Kidney epithelial cell (primary cell): ENCODE data around the gene PLPPR1.

DNA sequence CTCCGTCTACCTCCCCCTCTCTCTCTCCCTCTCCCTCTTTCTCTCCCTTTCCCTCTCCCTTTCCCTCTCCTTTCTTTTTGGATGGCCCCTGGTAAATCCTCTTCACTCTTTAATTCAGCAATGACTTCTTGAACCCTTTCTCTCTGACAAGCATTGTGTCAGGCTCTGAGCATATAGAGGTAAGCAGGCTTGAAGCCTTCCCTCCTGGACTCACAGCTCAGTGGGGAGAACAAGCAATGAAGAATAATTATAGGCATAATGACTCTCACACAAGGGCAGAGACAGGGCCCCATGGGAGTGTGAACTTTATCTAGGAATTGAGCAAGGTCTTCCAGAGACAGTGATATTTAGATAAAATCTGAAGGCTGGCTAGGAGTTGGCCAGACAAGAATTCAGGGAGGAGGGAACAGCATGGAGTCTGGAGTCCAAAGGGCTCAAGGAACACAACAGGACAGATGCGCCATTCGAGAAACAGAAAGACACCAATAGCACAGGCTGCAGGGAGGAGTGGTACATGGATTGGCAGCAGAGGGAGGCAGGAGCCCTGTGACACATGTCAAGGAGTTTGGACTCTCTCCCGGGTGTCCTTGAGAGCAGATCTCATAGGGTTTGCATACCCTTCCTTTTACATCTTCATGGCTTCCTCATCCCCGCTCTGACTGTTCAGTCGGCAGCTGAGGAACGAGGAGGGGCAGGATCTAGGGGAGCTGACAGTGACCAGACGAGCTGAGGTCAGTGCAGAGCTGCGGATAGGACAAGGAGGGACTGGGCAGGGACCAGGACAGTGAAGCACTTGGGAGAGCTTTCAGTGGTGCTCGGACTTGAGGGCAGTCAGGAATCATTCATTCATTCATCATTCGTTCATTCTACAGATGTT lies 63.9 kb upstream of the XPA start:
- RAMPAGE, long total RNA: no peak
- RRBS: no CpG with 5 or more reads among the region's 11 CpGs

GRCh38 chr9:97985171-97985638 lies 2.1 kb downstream of the ANP32B start:
- RAMPAGE, long total RNA: no peak
- RRBS: no CpG with 5 or more reads among the region's 39 CpGs

GRCh38 chr9:97985639-97986042 lies 2.5 kb downstream of the ANP32B start:
- RAMPAGE, long total RNA: no peak
- RRBS: no CpG with 5 or more reads among the region's 9 CpGs

- RAMPAGE, long total RNA: no peak
- RRBS: 3% methylated on average over 10 of the region's 40 CpGs
Measured at GRCh38 chr9:98056815-98057443, 397 bp downstream of the NANS start.

DNA sequence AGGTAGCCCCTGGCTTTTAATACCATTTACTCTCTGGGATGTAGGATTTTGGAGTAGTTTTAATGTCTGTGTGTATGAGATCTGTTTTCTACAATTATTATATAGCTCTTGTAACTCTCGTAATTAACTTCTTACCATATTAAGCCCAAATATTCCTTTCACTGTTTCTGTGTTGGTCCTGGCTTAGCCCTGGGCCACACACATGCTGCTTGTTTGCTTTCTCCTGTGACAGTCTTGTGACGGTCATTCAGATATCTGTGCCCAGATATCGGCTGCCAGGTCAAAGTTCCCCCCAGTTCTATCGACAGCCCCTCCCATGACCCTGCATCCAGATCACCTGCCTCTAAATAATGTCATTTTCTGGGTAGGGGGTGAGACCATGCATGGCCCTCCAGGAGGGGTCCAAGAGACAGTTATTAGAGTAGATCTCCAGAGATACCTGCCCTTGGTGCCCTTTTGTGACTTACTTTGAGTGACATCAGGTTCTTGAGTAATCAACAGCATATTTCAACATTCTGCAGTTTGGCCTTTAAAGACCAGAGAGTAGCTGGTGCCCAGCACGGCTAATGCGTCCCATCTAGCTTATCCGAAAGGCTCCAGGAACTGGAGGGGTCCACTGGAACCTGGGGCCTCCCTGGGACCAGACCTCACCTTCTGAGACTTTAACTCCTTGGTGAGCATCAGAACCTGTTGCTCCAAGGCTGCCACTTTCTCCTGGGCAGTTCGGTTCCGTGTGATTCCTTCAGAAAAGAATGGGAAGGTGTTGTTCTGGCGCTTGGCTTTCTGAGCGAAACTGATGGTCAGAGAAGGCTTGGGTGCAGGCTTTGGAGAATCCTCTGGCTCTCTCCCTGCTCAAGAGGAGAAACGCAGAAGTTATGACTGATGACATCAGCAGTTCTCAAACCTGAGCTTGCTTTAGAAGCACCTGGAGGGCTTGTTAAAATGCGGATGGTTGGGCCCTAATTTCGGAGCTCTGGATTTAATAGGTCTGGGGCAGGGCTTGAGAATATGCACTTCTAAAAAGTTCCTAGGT lies 26.8 kb downstream of the TBC1D2 start:
- RAMPAGE, long total RNA: no peak
- RRBS: no CpG with 5 or more reads among the region's 14 CpGs

- RAMPAGE, long total RNA: no peak
- RRBS: no CpG with 5 or more reads among the region's 14 CpGs
Measured at GRCh38 chr9:98508020-98508566, 200.6 kb downstream of the GABBR2 start.

DNA sequence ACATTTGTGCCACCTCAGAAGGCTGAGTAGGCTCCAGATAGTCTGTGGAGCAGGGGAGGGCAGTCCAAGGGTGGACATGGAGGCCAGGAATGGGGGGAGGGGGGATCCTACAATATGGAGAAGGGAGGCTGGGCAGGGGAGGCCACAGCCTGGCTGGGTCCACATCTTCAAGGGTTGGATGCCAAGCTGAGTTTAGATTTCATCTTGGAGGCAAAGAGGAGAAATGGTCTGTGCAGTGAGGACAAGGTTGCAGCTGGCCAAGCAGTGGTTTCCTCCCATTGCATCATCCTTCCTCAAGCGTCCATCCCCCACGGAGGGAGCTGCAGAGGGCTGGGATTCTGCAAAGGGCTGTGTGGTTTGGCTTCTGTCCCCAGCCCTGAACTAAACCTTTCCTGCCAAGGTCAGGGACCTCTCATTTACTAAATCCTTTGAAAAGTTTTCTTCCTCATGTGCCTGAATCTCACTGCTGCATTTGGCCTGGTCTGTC lies 60.2 kb downstream of the GALNT12 start:
- RAMPAGE, long total RNA: no peak
- RRBS: no CpG with 5 or more reads among the region's 2 CpGs

GRCh38 chr9:98940410-98940667 lies 3.4 kb upstream of the COL15A1 start:
- RAMPAGE, long total RNA: no peak
- RRBS: no CpG with 5 or more reads among the region's 1 CpG

DNA sequence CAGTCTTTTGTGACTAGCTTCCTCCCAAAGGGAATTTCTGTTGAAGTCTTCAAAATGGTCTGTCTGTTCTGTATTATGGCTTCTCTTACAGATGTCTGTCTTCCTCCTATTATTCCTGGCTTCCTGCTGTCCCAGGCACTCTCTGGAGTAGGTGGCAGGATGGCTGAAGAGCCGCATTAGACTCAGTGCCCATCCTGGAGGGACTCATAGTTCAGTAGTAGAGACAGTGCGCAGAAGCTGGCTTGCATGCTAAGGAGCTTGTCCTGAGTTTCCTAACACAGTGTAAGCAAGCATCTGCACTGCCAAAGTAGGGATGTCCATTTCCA lies 10.1 kb downstream of the COL15A1 start:
- RAMPAGE, long total RNA: no peak
- RRBS: no CpG with 5 or more reads among the region's 2 CpGs

DNA sequence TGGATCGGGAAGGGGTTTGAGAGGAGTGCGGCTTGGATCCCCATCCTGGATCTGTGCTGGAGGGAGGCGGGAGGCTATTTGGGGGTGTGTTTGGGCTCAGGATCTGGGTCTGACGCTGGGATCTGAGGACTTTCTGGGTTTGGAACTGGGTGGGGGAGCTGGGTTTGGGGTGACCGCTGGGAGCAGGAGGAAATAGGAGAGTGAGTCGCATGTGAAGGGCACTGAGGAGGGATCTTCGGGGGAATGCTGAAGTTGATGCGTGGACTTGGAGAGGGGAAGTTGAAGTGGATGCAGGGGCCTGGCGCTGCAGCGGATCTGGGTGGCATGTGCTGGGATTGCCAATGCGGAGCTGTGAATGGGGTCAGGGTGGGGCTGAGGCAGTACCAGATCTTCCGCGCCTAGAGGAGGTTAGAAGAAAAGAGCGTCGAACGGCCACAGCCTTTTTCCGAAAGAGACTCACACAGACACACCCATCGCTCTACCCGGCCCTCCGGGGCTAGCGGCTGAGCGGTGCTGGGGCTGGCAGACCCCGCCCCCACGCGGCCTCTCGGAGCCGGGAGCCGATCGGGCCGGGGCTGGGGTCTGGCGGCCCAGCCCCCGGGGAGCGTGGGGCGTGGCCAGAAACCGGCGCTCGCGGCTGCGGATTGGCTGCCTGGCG lies 464 bp upstream of the TGFBR1 start:
- RAMPAGE, long total RNA: no peak
- RRBS: under 1% methylated on average over 14 of the region's 40 CpGs

DNA sequence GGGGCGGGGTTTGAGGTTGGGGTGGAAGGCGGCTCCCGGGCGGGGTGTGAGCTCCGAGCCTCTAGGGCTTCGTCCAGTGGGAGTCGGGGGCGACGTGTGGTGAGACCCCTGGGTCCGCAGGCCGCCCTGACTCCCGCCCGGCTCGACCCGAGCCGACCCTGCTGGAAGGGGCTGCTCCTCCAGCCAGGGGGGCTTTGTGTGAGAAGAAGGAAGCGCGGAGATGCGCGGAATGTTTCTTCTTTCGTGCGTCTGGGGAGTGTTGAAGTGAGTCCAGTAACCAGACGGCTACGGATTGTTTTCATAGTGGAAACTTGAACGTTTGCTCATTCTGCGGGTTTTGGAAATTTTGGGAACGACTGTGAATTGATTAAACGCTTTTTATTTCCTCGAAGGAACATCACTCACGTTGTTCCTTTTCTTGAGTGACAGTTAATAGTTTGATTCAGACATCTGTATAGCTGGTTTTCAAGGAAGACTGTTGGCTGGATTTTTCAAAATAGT lies 905 bp downstream of the TGFBR1 start:
- RAMPAGE, long total RNA: no peak
- RRBS: 0% methylated on average over 3 of the region's 30 CpGs

DNA sequence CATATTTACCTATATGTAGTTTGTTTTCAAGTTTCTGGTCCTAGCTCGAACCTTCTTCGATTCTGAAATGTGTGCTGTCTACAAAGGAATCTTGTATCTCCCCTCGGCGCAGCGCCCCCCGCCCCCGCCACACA lies 1.4 kb upstream of the NR4A3 start:
- RAMPAGE, long total RNA: no peak
- RRBS: no CpG with 5 or more reads among the region's 7 CpGs

GRCh38 chr9:99820565-99820779 lies 1.2 kb upstream of the NR4A3 start:
- RAMPAGE, long total RNA: no peak
- RRBS: no CpG with 5 or more reads among the region's 3 CpGs

DNA sequence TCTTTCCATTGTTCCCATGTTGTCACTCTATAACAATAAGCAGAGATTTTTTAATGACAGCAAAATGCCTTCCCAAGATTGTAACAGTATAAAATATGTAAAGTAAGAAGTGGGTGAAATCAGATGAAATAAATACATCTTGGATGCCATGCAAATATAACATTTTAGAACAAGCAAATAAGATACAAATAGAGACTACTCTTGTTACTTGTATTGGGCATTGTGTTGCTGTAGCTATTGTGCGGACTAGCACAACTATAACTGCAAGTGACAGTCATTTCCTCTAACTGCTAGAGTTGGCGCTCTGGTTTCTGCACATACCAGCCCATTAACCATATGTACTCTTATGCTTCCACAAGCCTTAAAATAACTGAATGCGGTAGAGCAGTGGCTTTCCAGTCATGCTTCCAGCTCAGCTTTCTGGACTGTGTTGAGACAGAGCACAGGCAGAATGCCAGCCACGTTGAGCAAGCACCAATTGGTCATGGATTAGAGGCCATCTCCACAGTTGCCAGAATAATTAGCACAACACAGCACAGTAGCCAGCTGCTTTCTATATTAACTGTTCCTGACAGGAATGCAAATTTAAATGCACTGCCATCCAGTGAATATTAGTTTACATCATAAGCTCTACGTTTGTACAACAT lies 12.1 kb downstream of the INVS start:
- RAMPAGE, long total RNA: no peak
- RRBS: no CpG with 5 or more reads among the region's 5 CpGs

DNA sequence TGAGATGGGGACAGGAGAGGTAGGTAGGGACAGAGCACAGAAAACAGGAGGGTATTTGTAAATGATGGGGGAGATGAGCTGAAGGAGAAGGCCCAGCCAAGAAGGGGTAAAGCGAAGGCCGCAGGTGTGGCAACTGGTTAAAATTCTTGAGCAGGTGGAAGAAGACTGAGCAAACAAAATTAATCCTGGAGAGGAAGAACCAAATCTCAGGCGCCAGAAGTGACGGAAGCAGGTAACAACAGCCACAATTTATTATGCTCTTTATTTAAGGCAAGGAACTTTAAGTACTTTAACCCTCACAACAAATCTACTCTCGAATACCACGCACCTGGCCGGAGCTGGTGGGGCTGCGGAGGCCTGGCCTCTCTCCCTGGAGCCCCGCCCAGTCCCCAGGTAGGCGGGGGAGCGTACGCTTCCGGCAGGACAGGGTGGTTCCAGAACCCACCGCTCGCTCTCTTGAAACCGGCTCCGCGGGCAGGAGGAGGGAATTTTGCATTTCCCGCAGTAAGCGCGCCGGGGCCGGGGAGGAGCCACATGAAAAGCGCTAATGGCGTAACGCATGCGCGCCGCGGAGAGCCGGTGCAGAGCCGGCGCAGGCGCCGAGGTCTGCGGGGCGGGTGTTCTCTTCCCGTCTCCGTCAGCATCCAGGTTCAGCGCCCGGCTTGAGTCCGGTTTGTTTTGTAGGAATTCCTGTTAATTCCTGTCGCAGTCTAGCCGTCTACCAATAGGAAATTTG lies 20.6 kb downstream of the CAVIN4 start:
- RAMPAGE, long total RNA: no peak
- RRBS: under 1% methylated on average over 32 of the region's 44 CpGs

DNA sequence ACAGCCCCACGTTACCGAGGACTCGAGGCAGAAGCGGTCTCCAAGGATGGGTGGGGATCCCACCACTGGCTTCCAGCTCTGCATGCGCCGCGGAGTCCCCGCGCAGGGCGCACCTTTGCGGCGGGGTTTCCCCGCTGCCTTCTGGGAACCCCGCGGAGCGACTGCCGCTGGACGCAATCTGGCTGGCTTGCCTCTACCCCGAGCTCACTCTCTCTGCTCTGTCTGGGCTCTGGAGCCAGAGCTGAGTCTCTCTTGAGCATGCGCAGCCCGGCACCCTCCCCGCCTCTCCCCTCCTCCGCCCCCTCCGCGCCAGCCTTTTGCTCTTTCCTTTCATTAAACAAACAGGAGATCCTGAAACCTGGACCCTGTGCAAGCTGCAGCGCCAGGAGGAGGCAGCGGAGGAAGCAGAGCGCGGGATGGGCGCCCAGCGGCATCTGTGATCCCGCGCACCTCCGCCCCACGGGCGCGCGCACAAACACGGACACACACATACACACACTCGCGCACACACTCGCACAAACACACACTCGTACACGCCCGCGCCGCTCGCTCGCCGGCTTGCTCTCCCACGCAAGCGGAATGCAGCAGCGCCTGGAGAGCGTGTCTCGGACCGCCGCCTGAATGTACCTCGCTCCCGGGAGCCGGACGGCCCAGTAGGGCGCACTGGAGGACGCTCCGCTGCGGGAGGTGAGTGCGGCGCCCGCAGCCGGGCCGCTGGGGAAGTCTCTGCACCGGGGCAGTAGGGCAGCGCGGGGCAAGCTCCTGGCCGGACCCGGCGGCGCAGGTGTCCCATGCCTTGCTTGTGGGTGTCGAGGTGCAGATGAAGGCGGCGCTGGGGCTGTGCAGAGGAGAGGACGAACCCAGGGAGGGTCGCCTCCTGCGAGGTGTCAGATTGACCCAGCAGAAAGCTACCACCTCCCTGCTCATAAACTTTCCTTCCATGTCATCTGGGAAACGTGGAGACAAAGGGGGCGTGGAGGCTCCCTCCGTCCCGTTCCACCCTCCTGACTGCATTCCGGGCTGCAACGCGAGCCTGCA lies at the start of gene PLPPR1:
Gene PLPPR1, plus strand, starts transcription at position 312 of the 1,038 bp plus-strand sequence.
- RAMPAGE, long total RNA: no peak
- RRBS: 1% methylated on average over 25 of the region's 90 CpGs

DNA sequence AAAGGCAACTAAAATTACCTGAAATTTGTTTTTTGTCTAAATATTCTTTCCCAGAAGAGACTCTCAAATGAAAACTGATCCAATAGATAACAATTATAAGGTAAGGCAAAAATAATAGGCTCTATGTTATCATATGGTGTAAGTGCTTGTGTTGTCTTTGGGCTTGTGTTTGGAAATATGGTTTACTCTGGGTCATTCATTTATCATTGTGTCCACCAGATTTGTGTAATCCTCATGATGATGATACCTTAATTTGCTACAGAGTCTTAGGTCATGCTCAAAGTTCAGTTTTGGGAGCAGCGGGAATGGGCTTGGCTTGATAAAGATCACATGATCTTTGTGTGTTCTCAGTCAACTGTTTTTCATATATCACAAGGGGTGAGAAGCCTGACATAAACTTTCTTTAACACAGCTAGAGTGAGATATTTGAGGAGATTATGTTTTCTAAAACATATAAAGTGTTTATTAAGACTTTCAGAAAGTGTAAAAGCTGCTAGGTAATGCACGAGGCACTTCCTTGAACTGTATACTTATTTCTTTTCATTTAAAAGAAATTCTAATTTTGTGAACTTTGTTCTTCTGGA lies 34.2 kb downstream of the PLPPR1 start:
- RAMPAGE, long total RNA: no peak
- RRBS: no CpG with 5 or more reads among the region's 2 CpGs

- RAMPAGE, long total RNA: no peak
- RRBS: no CpG with 5 or more reads among the region's 5 CpGs
Measured at GRCh38 chr9:101399377-101400134, 905 bp downstream of the ZNF189 start.

- RAMPAGE, long total RNA: no peak
- RRBS: no CpG with 5 or more reads among the region's 6 CpGs
Measured at GRCh38 chr9:101424369-101425301, 10.9 kb downstream of the ALDOB start.

DNA sequence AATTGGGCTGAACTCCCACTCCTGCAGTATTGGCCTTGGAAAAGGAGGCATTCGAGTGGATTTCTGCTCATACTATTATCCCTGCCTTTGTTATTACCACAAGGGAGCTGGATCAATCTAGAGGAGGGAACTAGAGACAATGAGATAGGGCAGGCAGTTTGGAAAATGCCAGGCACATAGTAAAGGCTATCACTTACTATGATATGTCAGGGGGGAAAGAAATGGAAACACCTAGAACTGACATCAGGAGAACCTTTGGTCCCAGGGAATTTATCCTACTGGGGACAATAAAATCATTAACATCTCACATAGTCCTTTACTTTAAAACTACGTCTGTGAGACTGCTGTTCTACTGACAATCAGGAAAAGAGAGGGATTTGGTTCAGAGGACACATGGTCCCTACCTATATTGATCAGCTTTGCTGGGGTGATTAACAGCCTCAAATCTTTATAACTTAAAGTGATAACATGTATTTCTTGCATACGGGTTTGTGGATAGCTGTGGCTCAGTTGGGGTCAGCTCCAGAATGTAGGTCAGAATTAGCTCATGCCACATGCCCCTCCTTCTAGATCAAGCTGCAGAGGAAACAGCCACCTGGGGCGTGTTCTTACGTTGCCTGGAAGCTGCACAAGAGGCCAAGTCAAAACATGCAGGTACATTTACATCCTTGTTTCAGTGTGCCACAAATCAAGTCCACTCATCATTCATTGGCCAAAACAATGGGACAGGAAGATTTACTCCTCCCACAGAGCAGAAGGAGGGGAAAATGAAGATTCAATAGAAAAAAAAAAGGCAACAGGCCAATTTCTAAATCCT lies 7.5 kb downstream of the PGAP4 start:
- RAMPAGE, long total RNA: no peak
- RRBS: no CpG with 5 or more reads among the region's 5 CpGs